Mesothelial cell of epicardium (in vitro differentiated cells): ENCODE data around the genes ANKRD30B and ROCK1.

DNA sequence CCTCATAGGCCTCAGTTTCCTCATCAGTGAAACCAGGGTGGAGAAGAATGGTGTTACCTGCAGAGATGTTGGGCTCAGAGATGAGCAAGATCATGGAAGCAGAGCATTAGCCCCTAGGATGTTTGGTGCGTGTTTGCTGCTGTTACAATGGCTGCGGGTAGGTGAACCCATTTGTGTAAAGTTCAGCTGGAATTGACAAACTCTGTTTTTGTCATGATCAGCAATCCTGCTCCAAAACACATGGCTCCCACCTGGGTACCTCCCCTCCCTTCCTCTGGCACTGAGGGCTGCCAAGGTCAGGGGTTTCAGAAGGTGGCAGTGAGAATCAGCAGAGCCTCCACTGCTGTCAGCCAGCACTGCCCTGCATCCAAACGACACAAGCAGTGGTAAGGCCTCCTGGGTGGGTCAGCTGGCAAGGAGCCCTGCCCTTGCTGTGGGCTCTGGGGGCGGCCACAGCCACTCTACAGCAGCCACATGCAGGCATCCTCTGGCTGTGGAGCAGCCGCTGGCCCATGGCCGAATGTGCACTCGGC is 32.9 kb upstream of the LDLRAD4 start:
- PRO-cap, result no peak

- PRO-cap, result no peak
Observed at GRCh38 chr18:13222416-13223326, 4.1 kb downstream of the LDLRAD4 start.

- PRO-cap, result no peak
Observed at GRCh38 chr18:13223327-13223786, 4.8 kb downstream of the LDLRAD4 start.

DNA sequence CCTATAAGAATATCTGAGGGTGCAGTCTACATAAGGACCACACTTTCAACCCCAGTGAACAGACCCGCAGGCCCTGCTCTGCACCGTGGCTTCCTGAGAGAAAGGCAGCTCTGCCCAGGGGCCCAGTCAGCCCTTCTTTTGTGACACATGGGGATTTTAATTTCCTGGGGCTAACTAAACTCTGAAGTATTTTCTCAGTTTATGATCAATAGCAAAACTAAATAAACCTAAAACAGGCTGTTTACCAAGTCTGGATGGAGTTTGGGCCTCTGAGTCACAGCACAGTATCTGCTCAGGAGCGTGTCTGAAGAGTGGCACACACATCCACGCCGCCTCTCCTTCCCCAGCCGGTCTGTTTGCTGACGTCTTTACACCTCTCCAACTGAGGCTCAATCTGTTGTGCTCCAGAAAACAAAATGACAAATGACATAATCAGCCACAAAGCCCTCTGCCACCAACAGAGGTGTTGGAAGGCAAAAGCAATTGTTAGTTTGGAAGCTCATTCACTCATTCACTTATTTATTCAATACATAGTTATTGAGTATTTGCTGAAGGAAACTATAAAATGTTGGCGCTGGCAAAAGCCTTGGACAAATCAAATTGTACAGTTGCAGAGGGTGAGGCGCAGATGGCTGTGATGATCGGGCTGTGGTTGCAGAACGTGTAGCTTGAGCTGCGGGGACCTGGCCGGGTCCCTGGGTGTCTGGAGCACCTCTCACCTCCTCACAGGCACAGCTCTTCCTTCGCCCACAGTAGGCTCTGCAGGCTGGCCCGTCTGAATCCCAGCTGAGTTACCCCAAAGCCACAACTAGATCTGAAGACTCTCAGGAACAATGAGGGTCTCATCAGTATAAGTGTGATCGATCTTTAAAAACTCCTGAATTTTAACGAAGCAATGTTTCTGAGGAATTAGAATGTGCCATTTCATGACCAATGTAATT is 72.5 kb downstream of the LDLRAD4 start:
- PRO-cap, result no peak

DNA sequence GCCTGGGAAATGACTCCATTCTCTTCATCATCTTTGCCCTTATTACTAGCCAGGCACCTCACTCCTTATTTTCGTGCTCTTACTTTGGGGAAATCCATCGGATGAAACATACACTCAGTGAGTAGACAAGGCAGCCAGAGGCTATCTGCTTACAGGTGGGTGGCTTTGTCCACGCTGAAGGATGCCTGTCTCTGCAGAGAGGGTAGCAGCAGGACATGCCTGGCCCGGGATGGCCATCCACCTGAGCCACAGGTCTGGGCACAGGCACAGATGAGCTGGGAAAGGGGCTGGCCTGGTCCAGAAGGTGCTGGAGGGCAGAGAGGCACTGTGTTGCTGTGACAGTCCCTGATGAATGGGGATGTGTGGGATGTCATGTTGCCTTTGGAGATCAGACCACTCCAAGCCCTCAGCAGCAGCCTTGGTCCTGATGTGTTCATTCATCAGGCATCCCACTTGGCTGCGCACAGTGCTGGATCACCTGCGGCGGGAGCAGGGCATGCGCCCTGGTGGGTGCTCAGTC is 235.9 kb downstream of the LDLRAD4 start:
- PRO-cap, result no peak

DNA sequence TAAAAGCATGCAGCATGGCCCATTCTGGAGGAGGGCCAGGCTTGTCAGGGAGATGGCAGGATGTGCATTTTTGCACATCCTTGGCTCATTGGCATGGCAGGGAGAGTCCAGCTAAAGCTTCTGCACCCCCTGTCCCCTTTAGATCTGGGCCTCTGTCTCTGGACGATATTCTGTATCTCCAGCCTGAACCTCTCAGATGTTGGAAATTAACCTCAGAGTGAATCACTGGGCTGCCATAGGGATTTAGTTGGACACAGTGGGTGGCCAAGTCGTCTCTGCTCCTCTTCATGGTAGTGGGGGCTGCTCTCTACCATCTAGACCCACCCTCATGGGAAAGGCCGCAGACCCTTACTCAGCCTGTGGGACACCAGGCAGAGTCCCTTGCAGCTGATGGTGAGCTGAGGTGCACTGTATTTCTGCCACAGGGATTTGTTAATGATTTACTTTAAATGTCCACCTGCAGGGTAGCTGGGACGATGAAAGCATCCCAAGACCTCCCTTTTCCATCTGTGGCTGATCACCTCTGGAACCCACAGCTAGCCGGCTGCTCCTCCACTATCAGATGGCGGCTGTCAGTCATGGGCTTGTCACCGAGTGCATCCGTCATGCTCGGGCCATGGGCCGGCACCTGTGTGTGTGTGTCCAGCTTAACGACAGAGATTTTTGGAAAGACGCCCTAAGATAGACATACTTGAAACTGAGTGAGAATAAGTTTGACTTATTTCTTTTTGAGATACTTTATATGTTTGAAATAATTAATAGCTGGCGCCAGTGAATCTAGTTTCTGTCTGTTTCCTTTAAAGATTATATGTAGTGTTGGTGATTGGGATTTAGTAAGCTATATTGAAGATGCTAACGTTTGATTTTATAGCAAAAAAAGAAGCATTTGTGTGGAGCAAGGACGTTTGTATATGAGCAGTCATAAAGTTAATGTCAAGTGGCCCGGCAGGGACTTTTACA is 235.3 kb downstream of the FAM210A start:
- PRO-cap, result no peak

GRCh38 chr18:13501244-13501710 is 225.1 kb downstream of the FAM210A start:
- PRO-cap, result unidirectional peak, plus-strand start at chr18:13501421

GRCh38 chr18:13578467-13578819 is 147.9 kb downstream of the FAM210A start:
- PRO-cap, result no peak

DNA sequence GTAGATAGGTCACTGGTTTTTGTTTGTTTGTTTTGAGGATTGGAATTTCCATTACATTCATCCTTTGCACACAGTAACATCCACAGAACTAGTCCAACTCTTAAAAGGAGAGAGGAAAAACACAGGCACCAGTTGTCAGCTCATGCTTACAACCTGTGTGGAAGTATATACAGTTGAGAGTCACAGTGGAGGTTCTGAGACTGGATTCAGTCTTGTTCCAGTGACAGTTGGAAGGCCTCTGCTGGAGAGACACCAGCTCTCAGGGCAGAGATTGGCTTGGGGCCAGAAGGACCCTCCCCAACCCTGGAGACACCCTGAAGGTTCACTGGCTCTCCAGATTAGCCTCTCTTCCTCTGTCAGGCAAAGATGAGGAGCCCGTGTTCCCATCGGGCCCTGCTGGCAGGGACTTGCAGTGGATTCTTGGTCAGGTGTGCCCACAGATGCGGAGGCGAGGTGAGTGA is 78.7 kb downstream of the FAM210A start:
- PRO-cap, result no peak

DNA sequence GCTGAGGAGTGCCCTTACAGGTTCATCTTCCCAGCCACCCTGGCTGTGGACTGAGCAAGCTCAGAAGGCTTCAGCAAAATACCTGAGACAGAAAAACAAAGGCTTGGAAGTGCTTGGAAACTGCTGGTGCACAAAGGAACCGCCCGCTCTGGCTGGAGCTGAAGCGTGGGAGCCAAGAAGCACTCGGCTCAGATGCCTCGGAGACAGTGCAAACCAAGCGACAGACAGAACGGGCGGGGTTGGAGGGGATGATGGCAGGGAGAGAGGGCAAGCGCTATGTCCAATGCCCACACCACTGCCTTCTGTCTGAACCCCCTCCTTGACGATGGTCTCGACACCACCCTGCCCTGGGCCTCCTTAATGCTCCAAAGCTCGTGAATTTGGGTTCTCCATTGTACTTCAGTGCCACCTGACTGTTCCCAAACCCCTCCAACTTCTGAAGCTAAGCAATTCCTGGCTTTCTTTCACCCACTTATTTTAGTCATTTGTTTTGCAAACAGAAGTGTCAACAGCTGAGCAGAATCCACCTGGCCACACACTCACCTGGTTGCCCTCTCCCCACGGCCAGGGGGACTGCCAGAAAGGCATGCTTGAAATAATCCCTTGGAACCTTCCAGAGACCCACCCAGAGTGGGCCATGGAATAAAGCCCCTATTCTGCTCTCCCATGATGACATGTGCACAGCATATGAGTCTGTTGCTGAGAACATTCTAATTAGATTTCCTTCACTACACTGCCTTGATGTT is 72.0 kb downstream of the FAM210A start:
- PRO-cap, result no peak

DNA sequence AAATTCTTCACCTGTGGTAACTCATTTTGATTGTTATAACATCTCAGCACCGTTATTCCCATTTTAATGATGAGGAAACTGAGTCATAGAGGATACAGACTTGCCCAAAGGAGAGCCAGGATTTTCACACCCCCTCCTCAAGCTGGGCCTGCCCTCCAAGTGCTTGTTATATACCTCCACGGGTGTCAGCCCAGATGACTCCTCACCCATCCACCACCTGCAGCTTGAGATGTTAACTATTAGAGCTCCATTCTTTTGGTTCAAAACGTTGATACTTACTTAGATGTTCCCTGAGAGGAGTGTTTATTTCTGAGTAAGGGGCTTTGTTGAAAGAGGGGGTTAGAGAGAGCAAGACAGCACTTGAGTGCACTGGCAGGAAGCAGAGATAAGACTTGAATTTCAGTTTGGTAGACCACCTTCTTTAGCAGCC is 37.1 kb downstream of the RNMT start:
- PRO-cap, result no peak

GRCh38 chr18:13800973-13801488 is 22.9 kb upstream of the MC5R start:
- PRO-cap, result no peak

DNA sequence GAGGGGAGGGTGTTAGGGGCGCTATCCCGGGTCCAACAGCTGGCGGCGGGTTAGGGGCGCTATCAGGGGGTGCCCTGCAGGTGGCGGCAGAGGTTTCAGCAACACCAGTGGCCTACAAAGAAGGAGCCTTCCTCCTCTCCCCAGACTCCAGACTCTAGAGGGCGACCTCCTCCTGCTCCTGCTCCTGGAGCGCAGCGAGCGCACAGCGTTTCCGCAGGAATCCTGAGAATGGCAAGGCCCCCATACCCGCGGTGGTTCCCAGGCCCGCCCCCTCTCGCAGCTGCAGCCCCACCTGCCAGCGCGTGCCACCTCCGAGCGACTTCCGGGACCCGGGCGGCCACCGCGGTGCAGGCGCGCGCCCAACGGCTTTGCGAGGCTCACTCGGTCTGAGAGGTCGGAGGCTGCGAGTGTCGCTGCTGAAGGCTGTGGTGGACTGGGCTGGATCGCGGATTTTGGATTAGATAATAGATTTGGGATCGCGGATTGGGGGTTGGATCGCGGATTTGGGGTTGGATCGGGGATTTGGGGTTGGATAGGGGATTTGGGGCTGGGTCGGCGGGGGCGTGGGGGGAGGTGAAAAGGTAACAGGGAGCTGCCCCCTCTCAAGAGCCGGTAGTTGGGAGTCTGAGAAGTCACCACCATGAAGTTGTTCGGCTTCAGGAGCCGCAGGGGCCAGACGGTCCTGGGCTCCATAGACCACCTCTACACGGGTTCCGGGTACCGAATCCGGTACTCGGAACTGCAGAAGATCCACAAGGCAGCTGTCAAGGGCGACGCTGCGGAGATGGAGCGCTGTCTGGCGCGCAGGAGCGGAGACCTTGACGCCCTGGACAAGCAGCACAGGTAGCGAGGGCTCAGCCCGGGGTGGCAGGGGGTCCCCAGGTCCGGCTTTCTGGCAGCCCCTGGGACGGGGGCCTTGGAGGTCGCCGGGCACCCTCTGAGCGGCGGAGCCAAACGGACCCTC is 46.8 kb upstream of the ZNF519 start:
- PRO-cap, result no peak

GRCh38 chr18:14747353-14748527 is at the start of gene ANKRD30B:
Gene ANKRD30B (plus strand): TSS chr18:14748172.
- PRO-cap, result no peak

DNA sequence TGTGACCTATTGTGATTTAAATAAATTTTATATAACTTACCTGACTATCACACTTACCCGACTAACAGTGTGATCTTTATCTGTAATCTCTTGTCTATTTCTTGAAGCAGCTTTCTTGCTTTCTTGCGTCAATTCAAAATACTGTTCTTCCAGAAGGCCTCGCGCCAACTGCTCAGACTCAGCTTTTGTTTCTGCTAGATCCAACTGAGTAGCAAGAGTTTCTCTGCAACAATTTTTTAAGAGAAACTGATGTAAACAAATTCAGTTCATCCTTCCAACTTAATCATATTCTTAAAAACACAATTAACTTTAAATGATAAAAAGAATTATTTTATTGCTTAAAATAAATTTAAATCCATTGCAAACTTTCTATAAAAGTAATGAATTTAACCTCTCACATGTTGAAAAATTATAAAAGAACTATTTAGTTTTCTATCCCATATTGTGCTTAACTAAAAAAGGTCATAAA is 141.3 kb downstream of the ROCK1 start:
- PRO-cap, result no peak

DNA sequence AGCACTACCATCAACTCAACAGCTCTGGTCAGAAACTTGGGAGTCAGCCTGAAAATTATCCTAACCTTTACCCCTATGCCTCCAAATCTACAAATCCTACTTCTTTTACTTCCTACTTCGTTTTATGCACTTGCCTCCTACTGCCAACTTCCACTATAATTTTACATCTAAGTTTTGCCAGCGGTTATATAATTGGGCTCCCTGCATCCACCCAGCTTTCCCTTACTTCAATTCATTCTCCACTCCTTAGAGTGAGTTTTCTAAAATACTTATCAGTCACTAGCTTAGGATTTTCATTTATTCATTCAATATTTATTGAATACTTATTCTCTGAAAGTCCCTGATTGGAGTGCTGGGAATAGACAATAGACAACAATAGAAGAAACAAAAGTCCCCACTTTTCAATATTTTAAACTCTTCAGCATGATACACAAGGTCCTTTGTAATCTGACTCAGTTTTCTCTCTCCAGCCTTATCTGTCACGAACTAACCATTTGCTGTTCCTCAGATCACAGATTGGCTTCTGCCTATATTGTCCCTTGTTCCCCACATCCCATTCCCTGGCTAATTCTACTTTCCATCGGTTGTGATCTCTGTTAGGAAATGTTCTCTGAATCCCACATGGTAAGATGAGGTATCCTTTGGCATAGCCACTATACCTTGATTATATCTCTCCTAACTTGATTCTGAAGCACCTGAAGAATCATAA is 134.6 kb downstream of the ROCK1 start:
- PRO-cap, result no peak

GRCh38 chr18:21004626-21005204 is 106.9 kb downstream of the ROCK1 start:
- PRO-cap, result no peak

GRCh38 chr18:21016819-21017245 is 94.8 kb downstream of the ROCK1 start:
- PRO-cap, result no peak

DNA sequence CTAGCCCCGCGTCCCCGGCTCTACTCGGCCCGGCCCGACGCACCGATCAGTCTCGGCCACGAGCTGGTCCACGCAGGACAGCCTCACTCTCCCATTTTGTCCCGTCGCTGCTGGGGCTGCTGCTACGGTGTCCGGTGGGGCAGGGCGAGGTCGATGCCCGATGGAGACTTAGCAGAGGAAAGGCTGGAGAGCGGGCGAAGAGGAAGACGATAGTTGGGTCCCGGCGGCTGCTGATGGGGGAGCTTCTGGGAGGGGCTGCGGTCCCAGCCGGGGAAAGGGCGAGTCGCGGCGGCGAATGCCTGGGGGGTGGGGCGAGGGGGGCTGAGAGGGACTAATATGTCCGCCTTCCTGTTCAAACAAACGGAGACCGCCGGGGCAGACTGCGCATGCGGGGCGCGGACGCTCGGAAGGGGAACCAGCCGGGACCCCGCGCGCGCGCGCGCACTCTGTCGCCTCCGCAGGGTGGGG is at the start of gene ROCK1:
ROCK1 (minus strand) TSS at position 382 of the 468 bp plus-strand sequence.
- PRO-cap, result bidirectional peak, plus-strand start outside the sequence, minus-strand start at position 333 of the sequence

DNA sequence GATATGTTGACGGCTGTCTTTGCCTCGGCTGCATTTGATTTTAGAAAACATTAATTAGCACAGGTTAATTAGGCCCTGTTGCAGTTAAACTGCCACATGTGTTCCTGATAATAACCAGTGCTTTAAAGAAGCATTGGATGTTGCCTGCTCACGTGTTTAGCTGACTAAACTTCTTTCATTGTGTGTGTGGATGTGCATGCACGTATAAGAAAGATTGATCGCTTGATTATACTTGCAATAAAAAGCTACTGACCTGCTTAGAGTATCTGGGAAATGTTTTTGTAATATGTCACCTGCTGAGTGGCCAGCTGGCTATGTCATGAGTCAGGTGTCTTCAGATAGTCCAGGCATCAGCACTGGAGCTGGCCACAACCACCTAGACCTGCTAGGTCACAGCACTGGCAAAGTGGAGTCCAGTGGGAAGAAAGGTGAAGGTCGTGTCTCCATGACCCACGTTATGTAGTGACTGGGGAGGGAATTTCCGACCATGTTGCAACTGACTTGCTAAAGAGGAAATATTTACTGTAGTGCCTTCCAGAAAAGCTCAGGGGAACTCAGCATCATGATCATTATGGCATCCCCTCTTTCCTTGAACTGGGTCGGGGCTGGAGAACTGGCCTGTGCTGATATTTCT is 147.0 kb downstream of the ESCO1 start:
- PRO-cap, result no peak